Ascending aorta (tissue), 1 donor: Measurements from ENCODE around the genes DPP6 and RBM33.

- PRO-cap, result no peak
Observed at GRCh38 chr7:152434149-152434822, 1.5 kb downstream of the KMT2C start.

- PRO-cap, result no peak
Observed at GRCh38 chr7:152640329-152641437, 35.3 kb downstream of the XRCC2 start.

DNA sequence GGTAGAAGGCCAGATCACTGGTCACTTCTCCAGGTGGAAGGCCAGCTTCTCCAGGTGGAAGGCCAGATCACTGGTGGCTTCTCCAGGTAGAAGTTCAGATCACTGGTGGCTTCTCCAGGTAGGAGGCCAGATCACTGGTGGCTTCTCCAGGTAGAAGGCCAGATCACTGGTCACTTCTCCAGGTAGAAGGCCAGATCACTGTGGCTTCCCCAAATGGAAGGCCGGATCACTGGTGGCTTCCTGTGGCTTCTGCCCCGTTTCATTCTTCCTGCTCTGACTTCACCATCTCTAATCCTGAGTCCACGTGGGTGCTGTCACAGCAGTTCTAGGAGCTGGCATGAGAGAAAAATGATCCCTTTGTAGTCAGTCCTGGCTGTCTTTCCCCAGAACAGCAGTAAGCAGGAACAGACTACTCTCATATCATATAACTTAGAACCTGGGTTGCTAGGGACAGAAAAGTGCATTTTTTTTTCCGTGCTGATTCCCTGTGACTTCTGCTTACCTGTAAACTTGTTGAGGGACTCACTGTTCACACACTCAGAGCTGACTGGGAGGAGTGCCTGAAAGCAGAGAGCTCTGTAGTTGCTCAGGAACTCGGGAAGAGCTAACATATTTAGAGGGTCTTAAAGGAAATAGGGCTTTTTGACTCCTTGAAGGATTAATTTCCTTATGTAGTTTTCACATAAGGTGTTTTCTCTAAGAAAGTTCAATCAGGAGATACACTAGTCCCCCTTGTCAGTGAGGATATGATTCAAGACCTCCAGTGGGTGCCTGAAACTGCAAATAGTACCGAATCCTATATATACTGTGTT, 91.0 kb downstream of the ACTR3B start:
- PRO-cap, result no peak

DNA sequence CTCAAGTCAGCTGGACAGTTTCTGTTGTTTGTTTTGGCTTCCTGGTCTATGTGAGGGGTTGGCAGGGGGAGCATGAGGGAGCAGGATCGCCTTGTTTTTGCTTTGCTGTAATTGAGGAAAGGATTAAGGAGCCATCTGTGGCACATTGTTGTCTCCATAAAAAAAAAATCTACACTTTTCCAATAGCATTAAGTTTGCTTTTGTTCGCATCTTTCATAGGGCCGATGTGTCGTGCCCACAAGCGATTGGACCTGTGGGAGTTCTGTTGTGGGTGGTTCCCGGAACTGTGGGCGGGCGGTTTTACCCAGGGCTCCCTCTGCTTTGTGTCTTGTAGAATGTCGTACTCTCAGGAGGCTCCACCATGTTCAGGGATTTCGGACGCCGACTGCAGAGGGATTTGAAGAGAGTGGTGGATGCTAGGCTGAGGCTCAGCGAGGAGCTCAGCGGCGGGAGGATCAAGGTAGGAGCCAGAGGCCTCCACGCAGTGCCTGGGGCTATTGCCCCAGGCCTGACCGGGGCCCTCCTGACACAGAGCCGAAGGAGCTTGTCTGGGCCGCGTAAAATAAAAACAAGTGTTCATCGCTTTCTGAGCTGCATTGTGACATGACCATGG, 92.3 kb downstream of the ACTR3B start:
- PRO-cap, result no peak

- PRO-cap, result no peak
Observed at GRCh38 chr7:152933061-152933473, 173.5 kb downstream of the ACTR3B start.

GRCh38 chr7:153858312-153858728, 193.9 kb upstream of the DPP6 start:
- PRO-cap, result no peak

DNA sequence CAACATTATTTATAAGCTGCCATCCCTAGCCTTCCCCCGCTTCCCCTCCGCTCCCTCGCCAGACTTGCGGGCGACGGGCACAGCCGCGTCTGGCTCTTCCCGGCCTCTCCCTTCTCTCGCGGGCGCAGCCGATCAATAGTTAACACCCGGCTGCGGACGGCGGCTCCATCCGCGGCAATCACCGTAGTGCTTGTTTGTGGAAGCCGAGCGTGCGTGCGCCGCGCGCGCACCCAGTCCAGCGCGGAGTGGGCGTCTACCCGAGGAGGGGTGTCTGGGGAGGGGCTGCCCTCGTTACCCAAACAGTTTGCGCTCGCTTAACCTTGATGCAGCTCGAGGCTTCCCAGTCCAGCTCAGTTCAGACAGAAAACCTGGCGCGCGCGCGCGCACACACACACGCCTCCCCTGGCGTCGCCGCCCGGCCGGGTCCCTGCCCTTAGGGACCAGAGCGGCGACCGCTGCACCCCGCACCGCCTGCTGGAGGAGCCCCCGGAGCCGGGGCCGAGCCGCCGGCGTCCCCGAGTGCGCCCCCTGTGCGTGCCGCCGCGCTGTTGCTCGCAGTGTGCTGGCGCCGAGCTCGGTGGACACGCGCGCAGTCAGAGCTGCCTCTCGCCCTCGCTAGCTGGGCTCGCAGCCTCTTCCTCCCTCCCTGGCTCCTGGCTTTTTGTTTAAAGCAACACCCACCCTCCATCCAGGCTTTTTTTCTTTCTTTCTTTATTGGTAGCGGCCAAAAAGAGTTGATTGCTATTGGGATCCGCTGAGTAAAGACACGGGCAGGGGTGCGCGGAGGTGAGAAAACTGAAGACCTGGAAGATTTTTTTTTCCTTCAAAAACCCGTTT, 165.2 kb upstream of the DPP6 start:
- PRO-cap, result no peak

DNA sequence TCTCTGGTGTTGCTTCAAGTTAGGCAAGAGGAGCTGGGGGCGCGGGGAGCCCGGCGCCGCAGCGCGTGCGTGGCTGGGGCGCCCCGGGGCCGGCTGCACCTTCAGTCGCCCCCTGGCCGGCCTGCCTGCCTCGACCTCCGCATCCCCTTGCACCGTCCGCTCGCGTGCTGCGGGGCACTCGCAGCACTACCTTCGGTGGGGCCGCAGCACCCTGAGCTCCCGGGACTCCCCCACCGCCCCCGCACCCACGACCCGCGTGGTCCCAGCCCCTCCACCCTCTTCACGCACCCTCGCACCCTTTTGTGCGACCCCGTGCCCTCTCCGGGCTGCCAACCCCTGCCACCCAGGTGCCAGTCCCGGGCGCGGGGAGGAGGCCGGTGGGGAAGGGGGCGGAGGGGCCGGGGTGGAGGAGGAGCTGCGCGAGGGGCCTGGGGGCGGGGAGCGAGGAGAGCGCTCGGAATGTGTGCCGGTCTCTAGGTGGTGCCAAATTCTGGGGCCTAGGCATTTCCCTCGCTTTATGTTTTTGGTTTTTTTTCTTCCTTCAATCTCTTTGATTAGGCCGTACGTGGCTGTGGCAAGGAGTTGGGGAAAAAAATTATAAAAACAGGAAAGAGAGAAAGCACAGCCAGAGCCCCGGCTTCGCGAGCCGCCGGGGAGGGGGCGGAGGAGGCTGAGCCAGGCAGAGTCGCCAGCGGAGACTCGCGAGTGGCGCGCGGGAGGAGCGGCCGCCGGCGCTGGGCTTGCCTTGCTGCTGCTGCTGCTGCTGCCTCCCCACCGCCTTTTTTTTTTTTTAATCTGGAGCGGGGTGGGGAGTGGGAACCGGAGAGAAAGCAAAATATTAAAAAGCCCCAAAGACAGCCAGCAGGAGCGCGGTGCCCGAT, at the start of gene DPP6:
TSS of gene DPP6 (plus strand) at position 457 of the 881 bp plus-strand sequence.
- PRO-cap, result no peak

DNA sequence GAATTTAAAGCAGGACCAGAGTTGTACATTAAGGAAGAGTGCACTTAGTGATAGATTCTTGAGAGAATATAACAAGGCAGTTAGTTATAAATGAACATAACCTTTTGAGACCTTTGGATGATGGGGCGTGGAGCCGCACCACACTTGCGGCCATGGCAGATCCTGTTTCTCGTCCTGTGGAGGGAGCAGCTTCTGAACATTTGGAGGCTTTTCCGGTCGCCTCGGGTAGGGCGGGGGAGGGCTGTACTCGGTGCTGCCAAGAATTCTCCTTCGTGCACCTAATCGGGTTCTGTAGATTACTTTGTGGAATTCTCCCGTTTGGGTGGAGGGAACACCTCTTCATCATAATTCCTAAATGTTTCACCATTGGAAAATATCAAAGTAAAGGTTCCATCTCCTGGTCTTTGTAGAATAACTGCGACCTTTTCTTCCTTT, 321.5 kb downstream of the PAXIP1 start:
- PRO-cap, result no peak

GRCh38 chr7:154853497-154854126, 149.3 kb downstream of the PAXIP1 start:
- PRO-cap, result no peak

DNA sequence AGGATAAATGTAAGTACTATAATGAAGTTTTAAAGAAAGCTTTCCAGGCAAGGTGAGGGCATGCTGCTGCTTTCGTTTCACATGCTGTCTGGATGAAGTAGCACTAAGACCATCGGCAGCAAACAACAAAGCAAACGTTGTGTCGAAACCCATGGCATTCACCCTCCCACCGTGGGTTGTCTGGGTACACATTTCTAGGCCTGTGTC, 43.0 kb downstream of the PAXIP1 start:
- PRO-cap, result no peak

DNA sequence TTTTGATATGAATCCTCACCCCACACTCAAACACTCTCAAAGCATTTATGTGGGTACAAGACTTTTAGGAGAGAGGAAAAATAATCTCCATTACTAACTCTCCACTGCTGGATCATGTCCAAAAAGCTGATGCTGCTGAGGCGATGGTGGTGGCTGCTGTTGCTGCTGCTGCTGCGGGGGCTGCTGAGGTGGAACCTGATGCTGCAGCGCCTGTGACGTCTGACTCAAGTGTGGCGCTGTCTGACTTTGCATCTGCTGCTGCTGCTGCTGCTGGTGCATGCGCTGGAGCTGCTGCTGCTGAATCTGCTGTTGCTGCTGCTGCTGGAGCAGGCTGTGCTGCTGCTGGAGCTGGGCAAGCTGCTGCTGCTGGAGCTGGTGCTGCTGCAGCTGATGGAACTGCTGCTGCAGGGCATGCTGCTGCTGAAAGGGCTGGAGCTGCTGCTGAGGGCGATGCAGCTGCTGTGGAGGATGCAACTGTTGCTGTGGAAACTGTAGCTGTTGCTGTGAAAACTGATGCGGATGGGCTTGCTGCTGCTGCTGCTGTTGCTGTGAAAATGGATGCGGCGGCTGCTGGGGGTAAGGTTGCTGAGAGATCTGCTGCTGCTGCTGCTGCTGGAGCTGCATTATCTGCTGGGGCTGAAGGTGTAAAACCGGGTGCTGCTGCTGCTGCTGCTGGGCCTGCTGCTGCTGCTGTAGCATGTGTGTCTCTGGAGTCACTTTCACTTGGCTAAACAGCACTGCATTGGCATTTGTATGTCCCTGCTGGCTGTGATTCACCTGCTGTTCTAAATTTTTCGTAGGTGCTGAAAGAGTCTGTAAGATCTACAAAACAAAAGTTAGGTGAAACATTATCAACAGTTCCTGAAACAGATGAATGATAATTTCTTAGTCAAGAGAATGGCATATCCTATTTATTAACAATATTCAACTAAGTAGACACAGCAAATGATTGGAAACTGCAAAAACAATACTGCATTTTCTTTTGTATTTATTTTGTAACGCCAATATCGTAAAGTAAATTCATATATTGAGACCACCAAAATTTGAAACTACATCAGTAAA, 34.3 kb downstream of the PAXIP1 start:
- PRO-cap, result no peak

- PRO-cap, result no peak
Observed at GRCh38 chr7:155070448-155070795, 298 bp downstream of the HTR5A start.

DNA sequence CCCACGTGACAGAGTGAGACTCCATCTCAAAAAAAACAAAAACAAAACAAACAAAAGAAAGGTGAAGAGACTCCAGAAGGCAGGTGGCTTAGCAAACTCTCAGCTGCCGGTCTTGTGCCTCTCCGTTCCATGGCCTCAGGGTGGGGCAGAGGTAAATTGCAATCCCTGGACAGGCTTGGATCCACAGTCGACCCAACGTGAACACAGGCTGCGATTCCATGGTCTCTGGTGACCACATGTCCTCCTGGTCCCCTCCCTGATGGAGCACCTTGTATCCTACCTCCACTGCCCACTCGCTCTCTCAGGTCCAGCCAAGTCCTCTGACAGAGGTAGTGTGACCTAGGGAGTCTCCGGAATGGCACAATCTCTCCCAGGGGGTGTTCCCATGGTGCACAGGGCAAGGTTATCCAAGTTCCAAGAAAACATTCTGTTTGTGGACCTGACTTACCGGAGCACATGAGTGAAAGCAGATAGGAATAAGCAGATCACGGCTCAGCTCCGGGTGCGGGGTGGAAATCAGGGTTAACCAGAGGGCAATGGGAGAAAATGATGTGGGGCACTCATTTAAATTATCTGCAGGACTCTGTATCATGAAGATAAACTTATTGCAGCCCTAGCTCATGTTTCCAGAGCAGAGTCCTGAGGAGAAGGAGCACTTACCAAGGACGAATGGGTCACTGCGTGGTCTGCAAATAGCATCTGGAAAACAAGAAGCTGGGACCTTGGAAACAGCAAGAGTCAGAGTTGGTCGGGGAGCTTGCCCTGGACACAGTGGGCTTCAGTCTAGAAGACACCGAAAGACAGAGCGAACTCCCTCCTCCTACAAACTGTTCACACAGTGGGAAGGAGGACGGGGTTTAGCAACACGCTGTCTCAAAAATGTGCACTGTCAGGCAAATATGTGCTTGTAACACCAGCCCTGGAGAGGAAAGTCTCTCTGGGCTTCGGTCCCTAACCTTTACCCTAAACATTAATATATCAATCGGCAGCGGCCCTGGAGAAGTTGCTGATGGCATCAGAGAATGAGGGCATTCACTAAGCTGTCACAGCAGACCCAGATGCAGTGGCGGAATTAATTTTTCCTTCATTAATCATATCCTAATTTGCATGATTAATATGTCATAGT, 45.7 kb upstream of the INSIG1 start:
- PRO-cap, result no peak

GRCh38 chr7:155308236-155308685, 10.6 kb downstream of the INSIG1 start:
- PRO-cap, result no peak

GRCh38 chr7:155490280-155490725, 32.4 kb downstream of the EN2 start:
- PRO-cap, result no peak

DNA sequence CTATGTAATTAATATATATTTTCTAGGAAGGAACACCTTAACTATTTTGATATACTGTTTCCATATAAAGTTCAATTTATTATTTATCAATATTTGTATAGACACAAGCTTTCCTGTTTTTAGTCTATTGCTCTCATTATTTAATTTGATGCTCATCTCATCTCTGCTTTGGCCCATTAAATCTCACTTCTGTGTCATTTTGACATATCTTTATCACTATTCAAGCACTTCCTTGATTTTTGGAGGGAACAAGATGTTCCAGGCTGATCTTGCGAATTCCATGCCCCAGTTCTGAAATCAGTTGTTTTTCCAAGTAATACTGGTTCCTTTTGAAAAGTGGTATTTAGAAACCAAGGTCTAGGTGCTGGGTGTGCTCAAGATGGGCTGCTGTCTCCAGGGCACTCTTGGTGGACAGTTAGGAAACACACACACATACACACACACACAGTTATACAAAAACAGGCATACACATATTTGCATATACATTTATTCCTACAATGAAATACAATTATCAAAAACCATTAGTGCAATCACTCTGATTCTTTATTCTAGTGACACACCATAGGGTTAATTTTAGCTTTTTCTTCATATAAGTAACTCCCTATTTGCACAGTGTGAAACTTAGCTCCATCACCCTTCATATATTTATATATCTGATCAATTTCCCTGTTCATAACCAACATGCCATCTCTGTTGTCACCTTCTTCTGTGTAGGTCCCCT, 4.4 kb upstream of the RBM33 start:
- PRO-cap, result no peak

GRCh38 chr7:155643864-155644981, at the start of gene RBM33:
Gene RBM33, plus strand, starts transcription at chr7:155644661.
- PRO-cap, result no peak

- PRO-cap, result no peak
Observed at GRCh38 chr7:155670397-155670879, 26.0 kb downstream of the RBM33 start.

- PRO-cap, result no peak
Observed at GRCh38 chr7:155732579-155733048, 79.6 kb downstream of the SHH start.